H7 (cell line): ENCODE data around the genes CHRM1, PLAAT2, RTN3, FERMT3 and PLCB3.

DNA sequence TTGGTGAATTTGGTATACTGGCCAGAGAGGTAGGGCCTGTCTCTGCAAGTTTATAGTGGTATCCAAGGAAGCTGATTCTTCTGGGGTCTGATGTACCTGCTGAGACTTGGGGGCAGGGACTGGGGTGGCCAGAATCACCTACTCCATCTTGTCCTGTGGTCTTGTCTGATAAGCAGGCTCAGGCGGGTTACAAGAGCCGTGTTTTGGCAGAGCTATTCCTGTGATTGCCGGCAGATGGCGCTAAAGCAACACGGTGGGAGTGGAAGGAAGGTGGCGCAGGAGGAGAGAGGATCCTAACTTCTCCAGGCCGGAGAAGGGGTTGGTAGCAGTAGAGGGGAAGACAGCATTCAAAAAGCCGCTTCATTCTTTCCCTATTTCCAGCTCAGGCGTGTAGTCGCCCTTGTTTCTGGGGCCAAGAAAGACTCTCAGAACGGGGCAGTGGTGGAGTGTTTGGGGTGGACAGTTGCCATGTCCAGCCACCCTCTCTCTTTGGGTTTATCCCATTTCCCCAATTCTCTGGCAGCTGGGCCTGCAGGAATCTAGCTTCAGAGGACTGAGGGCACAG is 15.2 kb downstream of the CHRM1 start:
- RAMPAGE, long total RNA: no peak

GRCh38 chr11:62921125-62922457 is at the start of gene CHRM1:
Gene CHRM1, minus strand, starts transcription at chr11:62921363.
- RAMPAGE, long total RNA: no peak

GRCh38 chr11:63245583-63246072 is 2.2 kb upstream of the SLC22A25 start:
- RAMPAGE, long total RNA: no peak

DNA sequence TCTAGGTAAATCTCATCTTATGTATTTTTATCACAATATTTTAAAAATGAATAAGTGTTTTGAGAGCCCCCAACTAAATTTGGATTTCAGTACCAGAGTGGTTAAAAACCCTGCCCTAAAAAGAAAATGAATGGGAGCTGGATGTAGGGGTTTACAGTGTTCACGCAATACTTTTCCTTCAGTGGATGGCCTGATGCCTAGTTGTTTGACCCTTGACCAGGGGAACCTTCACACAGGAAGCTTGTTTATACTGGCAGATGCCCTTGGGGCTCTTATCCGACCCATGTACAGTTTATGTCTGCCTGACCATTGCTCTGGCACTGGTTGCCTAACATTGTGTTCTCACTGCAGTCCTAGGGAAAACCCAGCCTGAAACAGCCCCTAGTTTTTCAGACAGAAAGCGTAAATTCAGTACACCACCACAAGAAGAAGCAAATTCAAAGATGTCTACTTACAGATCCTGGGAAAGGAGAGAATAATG is 35.0 kb downstream of the SLC22A9 start:
- RAMPAGE, long total RNA: no peak

- RAMPAGE, long total RNA: no peak
These were observed 12.3 kb downstream of the PLAAT2 start for GRCh38 chr11:63550904-63551280.

DNA sequence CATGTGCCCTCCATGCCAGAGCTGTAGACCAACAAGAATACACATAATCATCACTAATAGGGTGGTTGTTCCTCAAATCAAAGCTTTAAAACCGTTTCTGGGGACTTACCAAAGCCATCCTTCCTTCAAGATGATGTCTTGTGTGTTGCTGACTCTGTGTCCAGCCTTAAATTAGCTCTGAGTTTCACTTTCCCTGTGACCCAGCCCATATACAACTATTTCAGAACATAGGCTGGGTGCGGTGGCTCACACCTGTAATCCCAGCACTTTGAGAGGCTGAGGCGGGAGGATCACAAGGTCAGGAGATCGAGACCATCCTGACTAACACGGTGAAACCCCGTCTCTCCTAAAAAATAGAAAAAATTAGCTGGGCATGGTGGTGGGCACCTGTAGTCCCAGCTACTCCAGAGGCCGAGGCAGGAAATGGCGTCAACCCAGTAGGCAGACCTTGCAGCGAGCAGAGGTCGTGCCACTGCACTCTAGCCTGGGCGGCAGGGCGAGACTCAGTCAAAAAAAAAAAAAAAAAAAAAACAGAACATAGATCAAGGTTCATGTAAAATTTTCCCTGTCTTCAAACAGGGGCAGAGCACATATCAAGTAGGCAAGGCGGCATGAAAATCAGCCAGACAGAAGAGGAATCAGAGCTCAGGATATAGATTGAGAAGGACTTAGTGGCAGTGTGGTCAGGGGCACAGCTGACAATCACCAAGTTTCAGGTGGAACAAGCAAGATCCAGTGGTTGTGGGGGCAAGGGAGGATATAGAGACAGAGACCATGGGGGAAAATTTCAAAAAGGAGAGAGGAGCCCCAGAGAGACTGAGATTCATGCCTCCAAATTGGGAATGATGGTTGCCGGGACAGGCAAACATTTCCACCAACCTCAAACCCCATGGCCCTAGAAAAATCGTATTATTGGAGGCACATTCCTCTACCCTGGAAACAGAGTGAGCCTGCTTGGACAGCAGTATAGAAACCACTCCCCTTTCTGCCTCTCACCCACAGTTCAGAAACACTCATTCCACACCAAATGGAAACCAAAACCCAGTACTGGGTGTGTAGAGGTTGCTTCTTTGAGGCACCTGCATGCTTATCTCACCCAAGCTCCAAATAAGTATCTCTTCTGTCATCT is at the start of gene PLAAT2:
Gene PLAAT2 (minus strand): TSS at position 173 of the 1,129 bp plus-strand sequence.
- RAMPAGE, long total RNA: no peak

GRCh38 chr11:63574412-63575416 is 11.5 kb upstream of the PLAAT2 start:
- RAMPAGE, long total RNA: no peak

GRCh38 chr11:63603145-63603702 is 11.0 kb downstream of the PLAAT3 start:
- RAMPAGE, long total RNA: no peak

GRCh38 chr11:63681004-63682284 is at the start of gene RTN3:
Gene RTN3, plus strand, starts transcription at chr11:63681500.
- RAMPAGE, long total RNA: start-site peak on the plus strand at chr11:63681496-63681508, 156 reads; start-site peak on the plus strand at chr11:63681598-63681633, 324 reads

DNA sequence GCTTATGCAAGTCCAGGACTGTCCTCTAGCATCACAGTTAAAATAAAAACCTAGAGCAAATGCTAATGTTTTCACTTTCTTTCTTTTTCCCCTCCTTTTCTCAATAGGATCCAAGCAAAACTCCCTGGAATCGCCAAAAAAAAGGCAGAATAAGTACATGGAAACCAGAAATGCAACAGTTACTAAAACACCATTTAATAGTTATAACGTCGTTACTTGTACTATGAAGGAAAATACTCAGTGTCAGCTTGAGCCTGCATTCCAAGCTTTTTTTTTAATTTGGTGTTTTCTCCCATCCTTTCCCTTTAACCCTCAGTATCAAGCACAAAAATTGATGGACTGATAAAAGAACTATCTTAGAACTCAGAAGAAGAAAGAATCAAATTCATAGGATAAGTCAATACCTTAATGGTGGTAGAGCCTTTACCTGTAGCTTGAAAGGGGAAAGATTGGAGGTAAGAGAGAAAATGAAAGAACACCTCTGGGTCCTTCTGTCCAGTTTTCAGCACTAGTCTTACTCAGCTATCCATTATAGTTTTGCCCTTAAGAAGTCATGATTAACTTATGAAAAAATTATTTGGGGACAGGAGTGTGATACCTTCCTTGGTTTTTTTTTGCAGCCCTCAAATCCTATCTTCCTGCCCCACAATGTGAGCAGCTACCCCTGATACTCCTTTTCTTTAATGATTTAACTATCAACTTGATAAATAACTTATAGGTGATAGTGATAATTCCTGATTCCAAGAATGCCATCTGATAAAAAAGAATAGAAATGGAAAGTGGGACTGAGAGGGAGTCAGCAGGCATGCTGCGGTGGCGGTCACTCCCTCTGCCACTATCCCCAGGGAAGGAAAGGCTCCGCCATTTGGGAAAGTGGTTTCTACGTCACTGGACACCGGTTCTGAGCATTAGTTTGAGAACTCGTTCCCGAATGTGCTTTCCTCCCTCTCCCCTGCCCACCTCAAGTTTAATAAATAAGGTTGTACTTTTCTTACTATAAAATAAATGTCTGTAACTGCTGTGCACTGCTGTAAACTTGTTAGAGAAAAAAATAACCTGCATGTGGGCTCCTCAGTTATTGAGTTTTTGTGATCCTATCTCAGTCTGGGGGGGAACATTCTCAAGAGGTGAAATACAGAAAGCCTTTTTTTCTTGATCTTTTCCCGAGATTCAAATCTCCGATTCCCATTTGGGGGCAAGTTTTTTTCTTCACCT is 10.1 kb downstream of the ZFTA start:
- RAMPAGE, long total RNA: no peak

DNA sequence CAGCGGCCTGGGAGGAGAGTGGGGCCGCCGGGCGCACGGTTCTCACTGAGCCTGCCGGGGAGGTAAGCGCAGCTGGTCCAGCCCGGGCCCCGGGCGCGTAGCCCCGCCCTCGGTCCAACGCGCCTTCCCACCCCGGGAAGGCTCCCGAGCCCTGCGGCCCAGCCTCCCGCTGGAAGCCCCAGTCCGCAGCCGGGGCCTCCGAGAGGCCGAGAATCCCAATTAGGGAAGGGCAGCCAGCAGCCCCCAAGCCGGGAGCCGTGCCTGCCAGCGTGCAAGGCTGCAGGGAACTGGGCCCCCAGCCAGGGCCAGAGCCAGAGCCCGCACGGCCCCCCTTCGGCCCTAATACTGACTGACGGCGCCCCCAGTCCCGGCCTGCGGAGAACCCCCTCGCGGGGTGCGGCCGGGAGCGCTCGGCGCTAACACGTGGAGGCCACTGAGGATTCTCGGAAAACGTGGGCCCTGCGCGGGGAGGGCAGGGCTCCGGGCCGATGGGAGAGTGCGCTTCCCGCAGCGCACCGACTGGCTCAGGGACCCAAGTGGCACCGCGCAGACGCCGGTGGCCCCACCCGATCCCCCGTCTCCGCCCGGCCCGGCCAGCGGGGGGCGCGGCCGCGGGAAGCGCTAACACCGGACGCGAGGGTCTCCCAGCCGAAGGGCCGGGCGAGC is 5.8 kb downstream of the ZFTA start:
- RAMPAGE, long total RNA: no peak

DNA sequence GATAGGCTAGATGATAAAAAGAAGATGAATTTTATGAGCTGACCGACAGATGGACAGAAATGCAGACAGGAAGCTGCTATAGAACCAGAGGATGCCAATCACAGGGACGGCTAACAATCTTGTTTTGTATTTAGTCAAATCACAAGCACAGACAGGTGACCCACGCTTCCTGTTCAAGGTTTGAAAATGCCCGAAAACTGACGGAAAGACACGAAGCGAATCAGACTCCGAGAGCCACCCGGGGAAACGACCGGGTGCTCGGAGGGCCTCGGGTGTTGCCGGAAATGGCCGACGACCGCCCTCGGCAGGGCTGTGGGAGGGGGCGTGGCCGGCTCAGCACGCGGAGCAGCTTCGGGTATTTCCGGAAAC is 474 bp upstream of the MARK2 start:
- RAMPAGE, long total RNA: no peak

DNA sequence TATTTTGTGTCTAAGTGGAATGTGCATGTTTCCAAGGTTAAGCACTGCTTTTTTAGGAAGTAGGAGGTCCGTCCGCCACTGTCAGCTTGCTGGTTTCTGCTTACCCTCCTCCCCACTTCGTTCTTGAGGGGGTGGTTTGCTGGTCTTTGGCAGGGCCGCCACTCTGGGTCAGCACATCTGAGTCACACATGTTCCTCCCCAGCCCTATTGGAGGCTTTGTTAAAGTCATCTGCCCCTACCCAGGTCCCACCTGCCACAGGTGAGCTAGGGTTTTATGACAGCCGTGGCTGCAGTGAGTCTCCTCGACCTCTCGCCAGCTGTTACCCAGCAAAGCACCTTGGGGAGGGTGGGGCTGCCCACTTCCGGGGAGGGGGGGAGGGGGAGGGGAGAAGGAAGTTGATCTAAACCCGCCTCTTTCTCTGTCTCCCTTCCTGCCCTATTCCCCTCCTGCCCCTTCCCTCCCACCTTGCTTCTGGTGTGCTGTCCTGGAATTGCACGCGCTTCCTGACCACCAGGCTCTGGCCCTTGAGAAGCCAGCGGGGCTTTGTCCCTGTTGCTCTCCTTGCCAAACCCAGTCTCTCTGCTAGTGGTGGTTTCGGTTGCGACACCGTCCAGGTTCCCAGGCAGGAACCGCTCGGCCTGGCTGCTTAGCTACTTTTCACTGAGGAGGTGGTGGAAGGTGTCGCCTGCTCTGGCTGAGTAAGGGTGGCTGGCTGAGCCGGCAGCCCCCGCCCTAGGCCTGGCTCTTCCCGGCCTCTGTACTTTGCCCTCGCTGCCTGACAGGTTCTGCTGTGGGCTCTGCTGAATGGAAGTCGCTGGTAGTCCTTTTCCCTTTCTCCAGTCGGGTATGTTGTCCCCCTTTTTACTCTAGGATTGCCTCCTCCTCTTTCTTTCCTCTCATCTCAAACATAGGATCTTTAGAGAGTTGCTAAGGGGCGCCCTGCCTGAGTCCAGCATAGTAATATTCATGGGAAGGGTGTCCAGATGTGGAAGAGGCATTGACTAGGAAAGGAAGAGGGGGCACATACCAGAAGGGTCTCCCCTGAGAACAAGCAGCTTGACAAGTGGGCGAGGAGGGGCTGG is 28.5 kb downstream of the RCOR2 start:
- RAMPAGE, long total RNA: no peak

DNA sequence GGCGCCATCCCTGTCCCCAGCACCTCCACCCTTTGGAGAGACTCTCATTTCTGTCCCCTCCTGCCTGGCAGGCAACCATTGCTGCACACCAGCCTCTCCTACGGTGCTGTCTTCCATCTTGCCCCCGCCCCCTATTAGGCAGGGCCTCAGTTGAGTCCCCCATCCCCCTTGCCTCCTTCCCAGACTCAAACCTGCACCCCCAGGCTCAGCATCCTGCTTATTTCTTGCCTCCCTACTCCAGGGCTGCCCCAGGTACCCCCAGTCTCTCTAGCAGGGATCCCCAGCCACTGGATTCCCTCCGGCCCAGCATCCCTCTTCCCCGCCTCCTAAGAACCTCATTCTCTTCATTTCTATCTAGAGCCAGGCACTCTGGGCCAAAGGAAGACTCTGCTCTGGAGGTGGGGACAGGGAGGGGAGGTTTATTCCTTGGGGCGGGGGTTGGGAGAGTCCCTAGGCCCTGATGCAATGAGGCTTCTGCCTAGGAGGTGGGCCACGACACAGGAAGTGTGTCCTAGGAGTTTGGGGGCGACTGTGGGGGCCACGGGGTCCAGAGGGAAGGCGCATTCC is 1.8 kb upstream of the RCOR2 start:
- RAMPAGE, long total RNA: no peak

GRCh38 chr11:64028314-64028829 is 7.4 kb upstream of the FLRT1 start:
- RAMPAGE, long total RNA: no peak

DNA sequence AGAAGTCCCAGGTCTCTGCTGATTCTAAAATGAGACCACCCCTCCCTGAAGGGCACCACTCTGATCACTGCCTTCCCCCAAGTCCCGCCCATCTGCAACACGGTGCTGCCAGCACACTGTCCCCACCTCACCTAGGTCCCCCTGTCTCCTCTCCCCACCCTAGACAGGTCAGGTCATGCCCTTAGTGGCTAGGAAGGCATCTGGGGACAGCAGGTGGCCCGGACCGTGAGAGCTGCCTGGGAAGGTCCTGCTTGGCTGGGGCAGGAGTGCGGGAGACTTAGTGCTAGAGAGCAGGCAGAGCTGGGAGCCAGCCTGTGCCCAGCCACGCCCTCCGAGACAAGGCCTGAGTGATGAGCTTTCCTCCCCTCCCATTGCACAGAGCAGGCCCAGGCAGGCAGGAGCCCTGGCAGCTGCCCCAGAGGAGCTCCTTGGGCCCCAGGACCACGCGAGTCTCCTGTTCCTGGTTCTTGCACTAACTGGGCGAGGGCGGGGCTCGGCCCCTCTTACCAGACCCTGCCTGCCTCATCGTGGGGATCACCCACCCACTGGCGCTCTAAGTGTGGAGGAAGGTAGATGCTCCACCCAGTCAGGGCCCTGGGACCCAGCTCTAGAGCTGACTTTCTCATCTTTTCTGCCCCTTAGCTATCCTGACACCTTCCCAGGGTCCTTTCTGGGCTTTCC is 45.0 kb downstream of the MACROD1 start:
- RAMPAGE, long total RNA: no peak

- RAMPAGE, long total RNA: no peak
These were observed 9.2 kb upstream of the FERMT3 start for GRCh38 chr11:64196886-64198207.

DNA sequence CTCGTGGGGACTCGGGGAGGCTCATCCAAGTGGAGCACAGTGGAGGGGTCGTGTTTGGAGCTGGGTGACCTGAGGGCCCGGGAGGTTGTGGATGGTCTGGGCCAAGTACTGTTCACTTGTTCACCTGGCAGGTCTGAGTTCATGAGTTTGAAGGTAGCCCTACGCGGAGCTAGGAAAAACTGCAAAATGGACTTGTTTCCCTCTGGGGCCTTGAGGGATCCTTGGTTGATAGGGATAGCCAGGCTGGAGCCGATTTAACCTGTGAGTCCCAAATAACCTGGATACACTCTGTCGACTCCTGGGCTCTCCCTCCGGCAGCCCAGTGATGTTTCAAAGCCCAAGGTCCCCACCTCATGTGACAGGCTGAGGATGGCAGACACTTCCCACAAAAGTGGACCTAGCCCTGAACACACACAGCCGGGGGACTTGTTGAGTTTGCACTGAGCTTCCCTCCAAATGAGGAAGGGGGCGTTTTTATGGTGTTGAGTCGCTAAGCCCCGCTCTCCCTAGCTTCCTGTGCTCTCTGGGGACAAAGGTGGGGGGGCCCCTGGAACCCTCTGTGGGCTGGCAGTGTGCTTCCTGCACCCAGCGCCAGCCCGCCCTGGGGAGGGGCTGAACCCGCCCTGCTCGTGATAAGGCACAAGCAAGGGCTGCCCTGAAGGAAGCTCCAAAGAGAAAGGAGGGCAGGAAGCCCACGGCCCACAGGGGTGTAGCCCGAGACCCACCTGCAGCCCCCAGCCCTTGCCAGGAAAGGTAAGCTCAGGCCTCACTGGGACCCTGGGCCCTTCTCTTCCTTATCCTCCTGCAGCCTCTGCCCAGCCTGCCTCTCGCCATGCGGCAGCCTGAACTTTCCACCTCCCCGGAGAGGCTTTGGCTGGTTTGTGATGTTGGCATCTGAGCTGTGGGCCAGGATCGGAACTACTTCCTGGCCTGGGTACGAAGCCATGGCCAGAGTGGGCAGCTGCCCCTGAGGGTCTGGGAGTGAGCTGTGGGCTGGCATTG is at the start of gene FERMT3:
Gene FERMT3 (plus strand): TSS at position 660 of the 1,002 bp plus-strand sequence.
- RAMPAGE, long total RNA: no peak

DNA sequence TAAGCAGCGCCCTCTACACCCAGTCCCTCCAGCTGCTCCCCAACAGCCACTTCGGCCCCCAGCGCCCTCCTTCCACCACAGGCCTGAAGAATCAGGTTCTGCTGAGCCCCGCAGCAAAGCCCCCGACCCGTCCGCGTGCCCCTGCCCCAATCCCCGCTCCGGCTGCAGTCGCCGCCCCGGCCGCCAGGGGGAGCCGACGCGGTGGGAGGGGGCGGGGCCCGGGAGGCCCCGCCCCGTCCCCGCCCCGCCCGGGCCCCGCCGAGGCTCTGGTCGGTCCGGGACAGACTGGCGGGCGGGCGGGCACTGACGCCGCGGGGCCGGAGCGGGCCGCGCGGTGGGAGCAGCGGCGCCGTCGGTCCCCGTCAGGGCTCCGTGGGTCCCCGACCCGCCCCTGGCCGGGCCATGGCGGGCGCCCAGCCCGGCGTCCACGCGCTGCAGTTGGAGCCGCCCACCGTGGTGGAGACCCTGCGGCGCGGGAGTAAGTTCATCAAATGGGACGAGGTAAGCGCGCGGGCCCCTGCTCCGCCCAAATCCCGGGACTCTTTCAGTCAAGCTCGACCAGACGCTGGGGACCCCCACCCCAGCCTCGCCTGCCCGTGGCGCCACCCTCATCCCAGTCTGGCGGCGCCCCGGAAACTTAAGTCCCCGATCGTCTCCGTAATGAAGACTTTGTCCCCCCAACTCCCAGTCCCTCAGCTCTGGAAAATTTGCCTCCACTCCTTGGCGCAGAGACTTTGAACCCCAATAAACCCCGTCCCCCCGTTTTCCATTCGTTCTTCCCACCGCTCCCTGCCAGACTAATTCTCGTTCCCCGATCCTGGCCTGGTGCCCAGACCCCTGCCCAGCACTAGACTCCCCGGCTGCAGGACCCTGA is at the start of gene PLCB3:
Gene PLCB3 (plus strand): TSS at position 283 of the 874 bp plus-strand sequence.
- RAMPAGE, long total RNA: start-site peak on the minus strand centred at position 167 of the sequence, 38 bp wide, 9 reads

GRCh38 chr11:64284206-64284487 is 318 bp downstream of the BAD start:
- RAMPAGE, long total RNA: no peak